Pericardium (tissue), 1 donor: ENCODE measurements around a stretch of chr16.

DNA sequence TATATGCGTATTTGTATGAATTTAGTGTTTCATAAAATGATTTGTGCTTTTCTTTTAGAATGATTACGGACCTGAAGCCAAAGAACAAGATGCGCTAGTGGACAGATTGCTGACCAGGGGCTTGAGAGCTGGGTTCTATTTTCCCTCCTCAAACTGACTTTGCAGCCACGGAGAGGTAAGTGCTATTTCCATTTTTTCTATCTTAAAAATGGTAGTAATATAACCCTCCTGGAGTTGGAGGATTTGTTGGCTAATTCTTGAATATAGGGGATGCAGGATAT, 8.7 kb downstream of the CTCF start:
- RRBS = no CpG with 5 or more reads among the region's 4 CpGs

DNA sequence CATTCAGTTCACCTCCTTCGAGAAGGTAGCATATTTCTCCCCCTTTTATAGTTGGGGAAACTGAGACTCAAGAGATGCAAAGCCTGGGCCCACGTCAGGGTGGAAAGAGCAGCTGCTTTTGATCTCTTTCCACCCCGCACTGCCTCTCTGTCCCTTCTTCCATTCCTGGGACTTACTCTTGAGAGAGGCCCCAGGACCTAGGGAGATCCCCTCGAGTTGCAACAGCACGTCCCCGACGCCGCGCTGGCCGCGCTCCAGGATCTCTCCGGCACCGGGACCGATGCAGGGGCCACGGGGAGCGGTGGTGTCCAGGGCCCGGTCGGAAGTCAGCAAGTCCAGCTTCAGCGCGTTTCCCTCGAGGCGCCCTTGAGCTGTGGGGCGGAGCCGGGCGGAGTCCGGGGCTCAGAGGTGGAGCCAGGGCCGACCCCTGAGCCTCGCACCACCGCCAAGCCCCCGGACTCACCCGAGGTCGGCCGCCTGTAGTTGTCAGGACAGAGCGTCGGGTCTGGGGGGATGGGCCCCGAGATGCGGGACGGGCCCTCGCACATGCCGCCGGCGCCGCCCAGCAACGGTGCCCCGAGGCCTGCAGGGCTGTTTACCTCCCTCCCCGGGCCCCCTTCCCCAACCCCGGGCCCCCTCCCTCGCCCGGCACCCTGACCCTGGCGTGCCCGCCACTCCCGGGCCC, 513 bp downstream of the ENKD1 start:
- RRBS = 2% methylated on average over 31 of the region's 52 CpGs

DNA sequence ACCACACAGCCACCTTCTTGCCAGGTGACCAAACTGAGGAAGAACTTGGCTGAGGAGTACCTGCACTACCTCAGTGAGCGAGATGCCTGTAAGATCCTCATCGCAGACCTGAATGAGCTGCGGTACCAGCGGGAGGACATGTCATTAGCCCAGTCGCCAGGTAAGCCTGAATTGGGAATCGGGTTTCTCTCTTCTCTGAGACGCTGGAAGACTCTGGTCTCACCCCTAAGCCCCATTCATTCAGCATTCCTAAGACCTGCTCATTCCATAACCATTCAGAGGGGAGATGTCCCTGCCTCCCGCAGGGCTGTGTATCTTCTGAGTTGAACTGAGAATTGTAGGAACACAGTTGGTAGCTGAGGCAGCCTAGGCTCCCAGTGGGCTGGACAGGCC, 17.0 kb upstream of the THAP11 start:
- RRBS = no CpG with 5 or more reads among the region's 8 CpGs

DNA sequence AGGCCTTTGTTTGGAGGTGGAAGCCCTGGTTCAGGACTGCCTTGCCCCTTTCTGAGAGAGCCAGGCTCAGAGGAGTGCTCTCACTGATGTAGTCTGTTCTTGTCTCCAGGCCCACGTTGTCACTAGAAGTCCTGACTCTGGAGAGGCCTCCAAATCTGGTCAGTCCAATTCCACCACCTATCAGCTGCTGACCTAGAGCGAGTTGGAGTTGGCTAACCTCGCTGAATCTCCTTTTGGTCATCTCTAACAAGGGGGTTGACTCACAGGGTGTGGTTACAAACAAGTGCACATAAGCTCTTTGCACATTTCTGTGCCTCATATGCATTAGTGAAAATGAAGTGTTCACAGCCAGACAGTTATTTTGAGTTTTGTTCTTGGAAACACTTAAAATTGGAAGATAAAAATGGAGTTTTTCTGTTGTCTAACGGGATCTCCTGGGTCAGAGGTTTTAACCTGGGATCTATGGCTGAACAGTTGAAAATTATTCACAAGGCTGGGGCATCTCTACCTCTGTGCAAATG, 11.8 kb upstream of the EDC4 start:
- RRBS = no CpG with 5 or more reads among the region's 4 CpGs

DNA sequence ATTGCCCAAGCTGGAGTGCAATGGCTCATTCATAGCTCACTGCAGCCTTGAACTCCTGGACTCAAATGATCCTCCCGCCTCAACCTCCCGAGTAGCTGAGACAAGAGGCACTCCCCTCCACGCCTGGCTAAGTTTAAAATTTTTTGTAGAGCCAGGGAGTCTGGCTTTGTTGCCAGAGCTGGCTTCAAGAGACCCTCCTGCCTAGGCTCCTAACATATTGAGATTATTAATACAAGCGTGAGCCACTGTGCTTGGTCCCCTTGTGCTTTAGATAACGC, 1.1 kb downstream of the PSKH1 start:
- RRBS = no CpG with 5 or more reads among the region's 5 CpGs

- RRBS = no CpG with 5 or more reads among the region's 6 CpGs
These were observed 9.8 kb downstream of the PSKH1 start for GRCh38 chr16:67902693-67903341.

GRCh38 chr16:67917764-67918657, 13.7 kb downstream of the CTRL start:
- RRBS = no CpG with 5 or more reads among the region's 5 CpGs

DNA sequence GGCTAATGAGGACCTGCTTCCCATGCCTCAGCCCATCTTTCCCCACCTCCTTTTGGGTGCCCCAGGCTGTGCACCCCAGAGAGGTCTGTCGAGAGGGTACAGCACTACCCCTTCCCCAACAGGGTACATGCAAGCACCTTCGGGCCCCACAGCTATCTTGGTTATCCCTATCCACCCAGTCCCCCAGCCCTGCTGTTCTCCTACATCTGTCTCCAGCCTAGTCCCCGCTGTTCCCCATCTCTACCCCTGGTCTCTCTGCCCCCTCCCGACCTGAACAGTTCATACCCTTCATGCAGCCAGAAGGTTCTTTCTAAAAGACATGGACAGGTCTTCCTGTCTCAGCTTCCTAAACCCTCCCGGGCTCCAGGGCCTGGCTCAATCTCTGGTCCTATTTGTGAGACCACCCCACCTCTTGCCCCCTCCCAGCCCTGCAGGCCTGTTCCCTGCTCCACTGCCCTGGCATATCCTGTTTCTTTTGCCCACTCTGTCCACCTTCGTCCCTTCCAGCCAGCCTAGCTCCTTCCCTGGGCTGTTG, 383 bp downstream of the CTRL start:
- RRBS = no CpG with 5 or more reads among the region's 6 CpGs

DNA sequence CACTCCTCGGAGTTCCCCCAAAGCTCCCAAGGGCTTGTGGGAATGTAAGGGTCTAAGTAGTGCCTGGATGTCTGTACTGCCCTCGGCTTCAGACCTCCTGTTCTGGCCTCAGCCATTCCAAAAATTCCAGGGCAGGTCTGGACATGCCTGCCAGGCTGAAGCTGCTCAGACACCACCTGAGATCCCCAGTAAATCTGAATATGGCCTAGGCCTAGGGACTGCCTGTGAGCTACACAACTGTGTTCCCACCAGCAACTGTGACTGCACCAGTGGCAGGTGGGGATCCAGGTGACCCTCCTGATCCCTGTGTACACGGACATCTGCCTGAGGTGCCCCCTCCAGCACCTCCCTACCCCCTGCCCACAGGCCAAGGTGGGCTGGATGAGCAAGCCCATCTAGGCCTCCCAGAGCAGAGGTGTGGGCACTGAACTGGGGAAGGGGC, 2.2 kb downstream of the SLC12A4 start:
- RRBS = no CpG with 5 or more reads among the region's 3 CpGs

- RRBS = no CpG with 5 or more reads among the region's 13 CpGs
These were observed 1.7 kb downstream of the DDX28 start for GRCh38 chr16:68021180-68021812.

- RRBS = no CpG with 5 or more reads among the region's 5 CpGs
These were observed 14.7 kb downstream of the DUS2 start for GRCh38 chr16:68037716-68038184.

DNA sequence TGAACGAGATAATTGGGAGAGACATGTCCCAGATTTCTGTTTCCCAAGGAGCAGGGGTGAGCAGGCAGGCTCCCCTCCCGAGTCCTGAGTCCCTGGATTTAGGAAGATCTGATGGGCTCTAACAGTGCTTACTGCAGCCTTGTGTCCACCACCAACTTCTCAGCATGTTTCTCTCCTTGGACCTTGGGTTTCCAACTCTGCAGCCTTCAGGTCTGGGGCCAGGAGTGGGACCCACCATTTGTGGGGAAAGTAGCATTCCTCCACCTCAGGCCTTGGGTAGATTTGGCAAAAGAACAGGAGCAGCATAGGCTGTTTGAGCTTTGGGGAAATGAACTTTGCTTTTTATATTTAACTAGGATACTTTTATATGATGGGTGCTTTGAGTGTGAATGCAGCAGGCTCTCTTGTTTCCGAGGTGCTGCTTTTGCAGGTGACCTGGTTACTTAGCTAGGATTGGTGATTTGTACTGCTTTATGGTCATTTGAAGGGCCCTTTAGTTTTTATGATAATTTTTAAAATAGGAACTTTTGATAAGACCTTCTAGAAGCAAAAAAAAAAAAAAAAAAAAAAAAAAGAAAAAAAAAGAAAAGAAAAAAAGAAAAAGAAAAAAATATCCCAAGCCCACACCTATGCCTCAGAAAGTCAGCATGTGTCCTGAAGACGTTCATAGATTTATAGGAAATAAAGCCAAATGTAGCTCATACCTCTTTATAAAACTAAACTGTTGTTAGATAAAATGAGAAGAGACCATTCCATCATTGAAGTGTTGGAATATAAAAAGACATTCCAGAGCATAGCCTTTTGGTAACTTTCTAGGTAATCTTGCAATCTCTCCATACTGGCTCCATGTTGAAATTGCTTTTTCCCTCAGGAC, 9.3 kb downstream of the ESRP2 start:
- RRBS = no CpG with 5 or more reads among the region's 4 CpGs

GRCh38 chr16:68233959-68234933, 1.7 kb downstream of the ESRP2 start:
- RRBS = no CpG with 5 or more reads among the region's 15 CpGs

- RRBS = 54% methylated on average over 6 of the region's 30 CpGs
These were observed 943 bp downstream of the ESRP2 start for GRCh38 chr16:68234934-68235434.

- RRBS = no CpG with 5 or more reads among the region's 15 CpGs
These were observed 500 bp upstream of the ESRP2 start for GRCh38 chr16:68236423-68236830.

- RRBS = no CpG with 5 or more reads among the region's 8 CpGs
These were observed 11.6 kb downstream of the SLC7A6 start for GRCh38 chr16:68275555-68276632.

DNA sequence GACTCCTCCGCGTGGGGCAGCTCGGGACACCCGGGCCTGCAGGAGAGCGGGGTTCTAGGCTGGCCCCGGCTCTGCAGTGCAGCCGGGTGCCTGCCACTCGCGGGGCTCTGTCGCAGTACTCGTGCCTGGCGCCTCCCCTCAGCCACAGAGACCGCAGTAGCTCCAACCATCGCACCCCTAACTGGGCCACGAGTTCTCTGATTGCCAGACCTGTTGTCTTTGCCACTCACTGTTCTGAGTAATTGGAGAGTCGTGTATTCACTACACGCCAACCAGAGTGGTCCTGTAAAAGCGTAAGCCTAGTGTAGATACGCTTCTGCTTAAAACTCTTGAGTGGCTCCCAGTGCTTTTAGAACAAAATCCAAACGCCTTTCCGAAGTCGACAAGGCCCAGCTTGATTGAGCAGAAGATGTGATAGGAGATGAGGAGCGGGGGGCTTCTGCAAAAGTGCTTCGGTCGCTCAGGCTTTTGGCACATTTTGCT, 435 bp downstream of the PRMT7 start:
- RRBS = no CpG with 5 or more reads among the region's 25 CpGs

- RRBS = no CpG with 5 or more reads among the region's 5 CpGs
These were observed 894 bp downstream of the ZFP90 start for GRCh38 chr16:68540053-68540317.

DNA sequence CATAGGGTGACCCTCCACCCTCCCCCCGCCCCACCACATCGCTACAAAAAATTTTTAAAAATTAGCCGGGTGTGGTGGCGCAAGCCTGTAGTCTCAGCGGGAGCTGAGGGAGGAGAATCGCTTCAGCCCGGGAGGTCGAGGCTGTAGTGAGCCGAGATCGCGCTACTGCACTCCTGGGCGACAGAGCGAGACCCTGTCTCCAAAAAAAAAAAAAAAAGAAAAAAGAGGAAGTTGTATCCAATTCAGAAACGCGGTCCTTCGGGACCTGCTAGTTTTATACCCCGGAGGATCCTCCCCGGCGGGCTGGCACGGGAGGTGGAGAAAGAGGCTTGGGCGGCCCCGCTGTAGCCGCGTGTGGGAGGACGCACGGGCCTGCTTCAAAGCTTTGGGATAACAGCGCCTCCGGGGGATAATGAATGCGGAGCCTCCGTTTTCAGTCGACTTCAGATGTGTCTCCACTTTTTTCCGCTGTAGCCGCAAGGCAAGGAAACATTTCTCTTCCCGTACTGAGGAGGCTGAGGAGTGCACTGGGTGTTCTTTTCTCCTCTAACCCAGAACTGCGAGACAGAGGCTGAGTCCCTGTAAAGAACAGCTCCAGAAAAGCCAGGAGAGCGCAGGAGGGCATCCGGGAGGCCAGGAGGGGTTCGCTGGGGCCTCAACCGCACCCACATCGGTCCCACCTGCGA, 432 bp upstream of the CDH3 start:
- RRBS = 1% methylated on average over 5 of the region's 41 CpGs

- RRBS = no CpG with 5 or more reads among the region's 9 CpGs
These were observed 41.5 kb downstream of the CDH1 start for GRCh38 chr16:68778298-68779326.